Vagina (tissue), 1 donor: ENCODE results near the genes OGFR, COL9A3, GID8 and BIRC7.

DNA sequence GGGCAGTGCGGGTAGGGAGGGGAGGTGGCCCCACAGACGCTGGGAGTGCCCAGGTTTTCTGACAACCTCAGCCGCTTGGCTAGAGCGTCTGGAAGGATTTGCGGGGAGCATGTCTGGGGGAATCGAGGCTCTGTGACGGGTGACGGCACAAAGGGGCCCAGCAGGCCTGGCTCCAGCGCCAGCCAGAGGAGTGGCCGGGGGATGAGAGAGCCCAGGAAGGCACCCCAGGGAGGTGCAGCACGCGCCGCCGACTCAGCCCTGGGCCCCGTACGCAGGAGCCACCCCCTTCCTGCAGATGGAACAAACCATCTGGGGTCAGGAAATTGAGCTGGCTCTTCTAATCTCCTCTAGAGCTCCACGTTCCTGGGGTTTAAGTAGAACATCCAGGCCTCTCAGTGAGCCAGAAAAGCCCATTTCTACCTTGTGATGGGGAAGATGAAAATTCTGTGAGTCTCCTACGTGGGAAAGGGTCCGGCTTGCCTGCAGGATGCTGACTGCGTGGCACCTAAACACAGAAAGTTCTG, 5.8 kb upstream of the SLCO4A1 start:
- PRO-cap: no peak
- RAMPAGE, long total RNA: no peak

GRCh38 chr20:62804366-62805137, at the start of gene OGFR:
OGFR (plus strand) TSS chr20:62804835.
- PRO-cap: bidirectional peak, plus-strand start at chr20:62804835, minus-strand start at chr20:62804716
- RAMPAGE, long total RNA: start-site peak on the plus strand at chr20:62804828-62804862, 581 reads

DNA sequence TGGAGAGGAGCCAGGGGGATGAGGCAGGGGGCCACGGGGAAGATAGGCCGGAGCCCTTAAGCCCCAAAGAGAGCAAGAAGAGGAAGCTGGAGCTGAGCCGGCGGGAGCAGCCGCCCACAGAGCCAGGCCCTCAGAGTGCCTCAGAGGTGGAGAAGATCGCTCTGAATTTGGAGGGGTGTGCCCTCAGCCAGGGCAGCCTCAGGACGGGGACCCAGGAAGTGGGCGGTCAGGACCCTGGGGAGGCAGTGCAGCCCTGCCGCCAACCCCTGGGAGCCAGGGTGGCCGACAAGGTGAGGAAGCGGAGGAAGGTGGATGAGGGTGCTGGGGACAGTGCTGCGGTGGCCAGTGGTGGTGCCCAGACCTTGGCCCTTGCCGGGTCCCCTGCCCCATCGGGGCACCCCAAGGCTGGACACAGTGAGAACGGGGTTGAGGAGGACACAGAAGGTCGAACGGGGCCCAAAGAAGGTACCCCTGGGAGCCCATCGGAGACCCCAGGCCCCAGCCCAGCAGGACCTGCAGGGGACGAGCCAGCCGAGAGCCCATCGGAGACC, 4.1 kb upstream of the COL9A3 start:
- PRO-cap: no peak
- RAMPAGE, long total RNA: no peak

- PRO-cap: bidirectional peak, plus-strand start at chr20:62817050, minus-strand start at chr20:62816804; bidirectional peak, plus-strand start at chr20:62817443, minus-strand start at chr20:62817310
- RAMPAGE, long total RNA: no peak
Observed at GRCh38 chr20:62816892-62817922, at the start of gene COL9A3. COL9A3 (plus strand) TSS chr20:62817050.

DNA sequence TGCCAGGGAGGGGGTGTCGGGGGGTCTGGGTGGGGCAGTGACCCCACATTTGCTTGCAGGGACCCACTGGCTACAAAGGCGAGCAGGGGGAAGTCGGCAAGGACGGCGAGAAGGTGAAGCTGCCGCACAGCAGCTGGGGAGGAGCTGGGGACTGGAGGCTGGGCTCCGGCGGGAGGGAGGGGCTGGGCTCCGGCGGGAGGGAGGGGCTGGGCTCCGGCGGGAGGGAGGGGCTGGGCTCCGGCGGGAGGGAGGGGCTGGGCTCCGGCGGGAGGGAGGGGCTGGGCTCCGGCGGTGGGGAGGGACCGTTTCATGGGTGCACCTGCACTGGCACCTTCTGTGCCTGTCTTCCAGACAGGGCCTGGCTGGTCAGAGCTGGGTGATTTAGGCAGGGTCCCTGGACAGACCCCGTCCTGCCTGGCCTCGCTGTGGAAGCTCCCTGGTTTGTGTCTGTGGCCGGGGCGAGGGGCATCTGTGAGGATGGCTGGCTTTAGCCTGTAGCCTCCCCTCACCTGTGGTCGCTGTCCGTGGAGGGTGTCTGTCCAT, 8.1 kb downstream of the COL9A3 start:
- PRO-cap: unidirectional peak, minus-strand start at position 153 of the sequence
- RAMPAGE, long total RNA: no peak

DNA sequence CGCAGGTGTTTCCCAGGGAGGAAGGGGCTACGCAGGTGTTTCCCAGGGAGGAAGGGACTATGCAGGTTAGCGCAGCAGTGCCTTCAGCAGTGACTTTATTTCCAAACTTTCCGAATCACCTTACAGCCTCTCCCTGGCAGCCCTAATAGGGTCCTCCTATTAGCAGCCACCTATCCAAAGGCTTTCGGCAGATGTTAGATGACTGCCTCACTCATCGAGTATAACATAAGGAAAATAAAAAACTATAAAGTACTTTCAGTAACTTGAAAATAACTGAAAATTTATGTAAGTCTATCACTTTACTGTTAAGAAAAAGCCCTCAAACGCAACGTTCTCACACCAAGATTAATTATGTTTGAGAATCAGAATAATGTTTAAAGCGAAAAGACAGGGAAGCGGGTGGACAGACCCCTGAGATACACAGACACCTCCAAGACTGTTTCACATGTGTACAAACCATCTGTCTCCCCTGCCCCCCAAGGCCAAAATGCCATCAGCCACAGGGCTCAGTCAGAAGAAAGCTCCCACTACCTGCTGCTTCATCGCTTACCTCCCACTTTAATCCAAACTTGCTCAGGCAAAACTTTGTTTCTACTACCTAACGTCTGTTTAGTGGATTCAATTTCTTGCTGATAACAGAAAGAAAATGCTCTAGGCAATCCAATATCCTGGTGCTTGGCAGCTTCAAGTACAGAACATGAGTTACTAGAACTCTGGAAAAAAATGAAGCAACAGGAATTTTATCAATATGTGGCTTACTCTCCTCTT, 2.6 kb downstream of the TCFL5 start:
- PRO-cap: no peak
- RAMPAGE, long total RNA: start-site peak on the minus strand centred at position 640 of the sequence, 151 bp wide, 27 reads

- PRO-cap: no peak
- RAMPAGE, long total RNA: no peak
Observed at GRCh38 chr20:62879350-62880355, 18.0 kb upstream of the TCFL5 start.

DNA sequence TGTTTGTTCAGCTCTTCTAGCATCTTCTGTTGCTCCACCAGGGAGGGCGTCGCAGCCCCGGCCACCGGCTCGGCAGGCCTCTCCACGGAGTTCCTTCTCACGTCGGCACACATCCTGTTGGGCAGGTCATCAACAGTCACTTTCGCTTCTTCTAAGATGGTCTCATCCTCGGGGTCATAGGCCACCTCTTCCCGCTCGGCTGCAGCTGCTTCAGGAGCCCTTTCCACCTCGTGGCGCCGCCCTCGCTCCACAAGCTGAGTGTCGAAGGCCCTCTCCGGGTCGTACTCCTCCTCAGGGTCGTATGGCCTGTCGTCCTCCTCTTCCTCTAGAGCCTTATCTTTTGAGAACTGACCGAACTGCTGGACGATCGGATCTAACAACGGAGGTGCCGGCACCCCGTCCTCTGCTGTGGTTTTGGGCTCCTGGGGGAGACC, 19.9 kb upstream of the TCFL5 start:
- PRO-cap: no peak
- RAMPAGE, long total RNA: no peak

GRCh38 chr20:62903404-62904175, 22.7 kb downstream of the DIDO1 start:
- PRO-cap: no peak
- RAMPAGE, long total RNA: no peak

DNA sequence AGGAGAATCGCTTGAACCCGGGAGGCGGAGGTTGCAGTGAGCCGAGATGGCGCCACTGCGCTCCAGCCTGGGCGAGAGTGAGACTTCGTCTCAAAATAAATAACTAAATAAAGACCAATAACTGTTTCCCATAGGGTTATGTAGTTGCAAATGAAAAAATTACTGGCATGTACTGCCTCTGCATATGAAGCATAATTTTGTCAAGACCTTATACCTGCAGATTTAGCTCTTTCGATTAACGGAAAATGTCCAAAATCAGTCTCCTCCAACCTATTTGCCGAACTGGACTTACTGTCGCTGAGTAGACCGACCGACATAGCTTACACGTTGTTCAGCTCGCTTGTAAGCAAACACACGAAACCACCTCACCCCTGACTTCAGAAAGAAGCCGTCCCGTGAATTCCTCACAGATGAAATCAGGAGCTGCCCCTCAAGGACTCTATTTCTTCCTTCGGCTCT, 1.1 kb upstream of the GID8 start:
- PRO-cap: no peak
- RAMPAGE, long total RNA: no peak

GRCh38 chr20:62938008-62939021, at the start of gene GID8:
GID8 (plus strand) TSS chr20:62938147.
- PRO-cap: bidirectional peak, plus-strand start at chr20:62938050, minus-strand start at chr20:62937895; unidirectional peak, minus-strand start at chr20:62938455; unidirectional peak, minus-strand start at chr20:62938809
- RAMPAGE, long total RNA: start-site peak on the plus strand at chr20:62938116-62938233, 1,816 reads

DNA sequence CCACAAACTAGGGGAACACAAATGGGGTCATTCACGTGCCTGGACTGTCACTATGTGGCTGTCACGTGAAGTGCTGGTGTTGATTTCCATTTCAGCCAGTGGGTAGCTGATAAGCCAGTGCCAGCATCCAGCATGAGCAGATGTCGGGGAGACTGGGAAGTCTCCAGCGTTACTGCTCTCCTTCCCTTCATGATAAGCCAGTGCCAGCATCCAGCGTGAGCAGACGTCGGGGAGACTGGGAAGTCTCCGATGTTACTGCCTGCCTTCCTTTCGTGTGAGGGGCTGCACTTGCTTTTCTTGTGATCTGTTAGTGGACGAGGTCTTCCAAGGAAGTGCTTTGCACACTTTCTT, 5.5 kb upstream of the SLC17A9 start:
- PRO-cap: no peak
- RAMPAGE, long total RNA: no peak

- PRO-cap: bidirectional peak, plus-strand start at chr20:62954304, minus-strand start at chr20:62954298
- RAMPAGE, long total RNA: no peak
Observed at GRCh38 chr20:62953643-62954587, 1.4 kb downstream of the SLC17A9 start.

DNA sequence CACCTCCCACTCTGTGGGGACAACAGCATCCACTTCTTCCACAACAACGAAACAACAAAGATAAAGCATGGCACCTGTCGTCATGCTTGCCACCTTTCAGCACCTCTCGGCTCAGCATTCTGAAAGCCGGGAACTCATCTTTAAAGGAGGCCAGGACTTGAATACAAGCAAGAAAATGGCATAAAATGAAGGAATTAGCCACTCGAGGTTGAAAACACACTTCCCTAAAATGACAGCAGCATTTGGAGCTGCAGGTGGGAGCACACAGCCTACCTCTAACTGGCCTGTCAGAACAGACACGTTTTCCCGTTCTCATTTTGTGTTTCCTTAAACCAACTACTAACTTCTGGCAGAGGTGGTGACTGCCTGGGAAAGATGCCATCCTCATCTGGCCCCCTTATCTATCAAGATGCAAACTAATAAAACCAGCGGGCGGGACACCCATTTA, 21.8 kb downstream of the YTHDF1 start:
- PRO-cap: no peak
- RAMPAGE, long total RNA: no peak

DNA sequence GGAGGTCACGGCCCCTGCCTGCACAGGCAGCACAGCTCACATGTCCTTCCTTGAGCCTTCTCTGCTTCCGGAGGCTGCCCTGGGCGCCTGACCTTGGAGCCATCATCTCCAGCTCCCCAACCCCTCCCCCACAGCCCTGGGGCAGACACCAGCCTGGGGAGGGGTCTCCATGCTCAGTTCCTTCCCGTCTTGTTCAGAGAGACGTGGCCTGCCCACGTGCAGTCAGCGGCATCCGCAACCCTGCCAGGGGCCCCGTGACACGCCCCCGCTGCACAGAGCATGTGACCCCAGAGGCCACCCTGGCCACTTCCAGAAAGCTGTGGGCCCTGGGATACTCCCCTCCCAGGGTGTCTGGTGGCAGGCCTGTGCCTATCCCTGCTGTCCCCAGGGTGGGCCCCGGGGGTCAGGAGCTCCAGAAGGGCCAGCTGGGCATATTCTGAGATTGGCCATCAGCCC, at the start of gene BIRC7:
Gene BIRC7, plus strand, starts transcription at position 306 of the 456 bp plus-strand sequence.
- PRO-cap: no peak
- RAMPAGE, long total RNA: no peak

GRCh38 chr20:63352312-63352760, 8.8 kb downstream of the CHRNA4 start:
- PRO-cap: no peak
- RAMPAGE, long total RNA: no peak

- PRO-cap: no peak
- RAMPAGE, long total RNA: no peak
Observed at GRCh38 chr20:63433598-63434188, 38.8 kb downstream of the KCNQ2 start.

DNA sequence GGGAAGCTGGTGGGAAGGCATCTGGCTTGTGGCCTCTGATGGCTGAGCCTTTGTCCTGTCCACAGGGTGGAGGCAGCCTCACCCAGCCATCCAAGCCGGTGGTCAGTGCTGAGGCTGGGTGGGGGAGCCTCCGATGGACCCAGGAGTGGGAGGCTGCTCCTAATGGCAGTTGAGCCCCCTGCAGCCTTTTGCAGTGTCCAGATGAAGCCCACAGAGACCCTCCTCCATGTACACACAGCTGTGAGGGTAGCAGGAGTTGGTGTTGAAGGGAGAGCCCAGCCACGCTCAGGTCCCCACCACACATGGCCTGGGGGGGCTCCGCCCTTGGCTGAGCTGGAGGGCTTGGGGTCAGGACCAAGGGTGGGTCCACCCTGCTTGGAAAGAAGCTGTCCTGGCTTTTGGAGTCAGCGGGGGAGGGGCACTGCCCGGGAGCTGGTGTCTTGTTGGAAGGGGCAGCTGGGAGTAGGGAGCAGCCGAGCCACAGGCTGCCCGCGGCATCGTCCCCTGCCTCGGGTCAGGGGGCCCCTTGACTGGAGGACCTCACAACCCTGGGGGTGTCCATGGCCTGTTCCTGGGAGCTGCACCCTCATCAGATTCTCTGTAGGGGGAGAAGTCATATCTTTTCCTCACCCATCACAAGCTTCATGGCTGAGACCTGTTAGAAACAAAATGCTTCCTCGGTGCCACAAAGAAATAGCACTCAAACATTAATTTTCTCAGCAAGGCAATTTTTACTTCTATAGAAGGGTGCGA, 2.7 kb downstream of the PPDPF start:
- PRO-cap: no peak
- RAMPAGE, long total RNA: start-site peak on the plus strand centred at position 436 of the sequence, 811 bp wide, 91 reads

GRCh38 chr20:63538528-63539077, 1.4 kb upstream of the PTK6 start:
- PRO-cap: no peak
- RAMPAGE, long total RNA: no peak

DNA sequence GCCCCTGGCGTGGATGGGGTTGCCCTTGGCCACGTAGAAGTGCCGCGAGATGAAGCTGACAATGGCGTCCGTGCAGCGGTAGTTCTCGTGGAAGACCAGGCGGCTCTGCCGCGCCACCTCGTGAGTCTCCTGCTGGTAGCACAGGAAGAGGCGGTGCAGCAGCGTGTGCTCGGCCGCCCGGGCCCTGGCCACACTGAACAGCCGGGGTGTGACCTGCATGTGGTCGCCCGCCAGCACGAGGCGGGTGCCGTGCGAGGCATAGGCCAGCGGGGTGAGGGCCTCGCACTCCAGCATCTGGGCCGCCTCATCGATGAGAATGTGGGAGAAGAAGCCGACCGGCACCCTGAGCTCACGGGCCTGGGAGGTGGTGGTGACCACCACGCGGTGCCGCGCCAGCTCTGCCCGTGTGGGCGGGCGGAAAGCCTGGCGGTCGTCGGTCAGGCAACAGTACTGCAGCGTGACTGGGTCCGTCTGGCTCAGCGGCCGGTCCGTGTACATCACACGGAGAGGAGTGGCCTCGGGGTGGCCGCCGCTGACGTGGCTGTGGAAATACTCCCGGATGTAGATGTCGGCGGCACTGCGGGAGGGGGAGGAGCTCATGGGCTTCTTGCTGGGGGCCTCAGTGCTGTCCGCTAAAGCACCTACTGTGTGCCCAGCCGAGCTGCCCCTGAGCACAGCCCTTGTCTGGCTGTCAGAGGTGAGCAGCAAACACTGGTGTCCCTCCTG, 6.8 kb downstream of the HELZ2 start:
- PRO-cap: no peak
- RAMPAGE, long total RNA: no peak